Cardiac ventricle fibroblast (primary cell): ENCODE data around the genes SLC10A6 and AFF1.

- RAMPAGE, long total RNA = no peak
Measured at GRCh38 chr4:82898948-82899275, 1.6 kb upstream of the THAP9 start.

- RAMPAGE, long total RNA = no peak
Measured at GRCh38 chr4:82968623-82969204, 41.9 kb downstream of the LIN54 start.

DNA sequence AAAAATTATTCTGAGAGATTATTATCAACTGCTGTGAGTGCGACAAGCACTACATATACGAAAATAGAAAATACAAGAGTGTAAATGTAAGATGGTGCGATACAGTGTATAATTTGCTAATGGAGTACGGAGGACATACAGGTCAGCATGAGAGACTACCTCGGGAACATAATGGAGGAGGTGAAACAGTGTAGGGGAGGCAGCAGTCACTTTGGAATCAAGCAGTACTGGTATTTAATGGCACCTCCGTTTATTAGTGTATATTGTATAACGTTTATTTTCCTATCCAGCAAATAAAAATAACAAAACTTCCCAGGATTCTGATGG, 2.9 kb upstream of the LIN54 start:
- RAMPAGE, long total RNA = no peak

DNA sequence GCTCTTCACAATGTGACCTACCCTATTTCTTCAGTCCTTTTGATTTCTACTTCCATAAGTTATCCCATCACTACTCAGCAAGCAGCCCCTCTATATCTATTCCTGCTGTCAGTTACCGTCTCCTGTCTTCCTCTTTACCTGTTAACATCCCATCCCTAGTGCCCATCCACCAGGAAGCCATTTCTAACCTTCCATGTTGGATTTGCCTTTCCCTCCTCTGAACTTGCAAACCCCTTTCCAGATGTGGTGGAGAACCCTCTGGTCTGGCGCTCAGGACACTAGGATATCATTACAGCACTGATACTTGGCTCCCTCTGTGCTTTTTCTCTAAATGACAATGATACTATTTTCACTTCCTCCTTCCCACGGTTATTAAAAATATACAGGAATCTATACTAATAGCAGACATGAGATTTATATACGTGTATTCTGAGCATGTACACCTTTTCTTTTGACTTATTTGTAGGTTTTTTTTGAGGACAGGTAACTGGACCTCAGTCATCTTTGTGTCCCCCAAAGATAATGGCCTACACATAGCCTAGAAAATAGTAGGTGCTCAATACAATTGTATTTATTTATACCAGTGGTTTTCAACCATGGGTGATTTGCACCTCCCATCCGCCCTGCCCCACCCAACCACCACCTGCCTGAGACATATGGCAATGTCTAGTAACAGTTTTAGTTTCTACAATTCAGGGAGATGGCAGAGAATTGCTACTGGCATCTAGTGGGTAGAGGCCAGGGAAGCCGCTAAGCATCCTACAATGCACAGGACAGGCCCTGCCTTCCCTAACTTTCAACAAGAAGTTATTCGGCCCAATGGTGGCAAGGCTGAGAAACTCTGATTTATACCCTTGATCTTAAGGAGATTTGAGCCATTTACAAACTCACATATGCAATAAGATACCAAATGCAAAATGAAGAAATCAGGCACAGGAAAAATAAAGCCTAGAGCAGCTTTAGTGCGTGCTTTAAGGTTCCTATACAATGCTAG, 60.5 kb upstream of the PLAC8 start:
- RAMPAGE, long total RNA = no peak

GRCh38 chr4:83356977-83357622, 22.5 kb upstream of the HPSE start:
- RAMPAGE, long total RNA = no peak

GRCh38 chr4:83361664-83362201, 27.1 kb upstream of the HPSE start:
- RAMPAGE, long total RNA = no peak

- RAMPAGE, long total RNA = no peak
Measured at GRCh38 chr4:83485391-83485820, 506 bp upstream of the ABRAXAS1 start.

GRCh38 chr4:83595961-83596249, 60.0 kb downstream of the GPAT3 start:
- RAMPAGE, long total RNA = no peak

DNA sequence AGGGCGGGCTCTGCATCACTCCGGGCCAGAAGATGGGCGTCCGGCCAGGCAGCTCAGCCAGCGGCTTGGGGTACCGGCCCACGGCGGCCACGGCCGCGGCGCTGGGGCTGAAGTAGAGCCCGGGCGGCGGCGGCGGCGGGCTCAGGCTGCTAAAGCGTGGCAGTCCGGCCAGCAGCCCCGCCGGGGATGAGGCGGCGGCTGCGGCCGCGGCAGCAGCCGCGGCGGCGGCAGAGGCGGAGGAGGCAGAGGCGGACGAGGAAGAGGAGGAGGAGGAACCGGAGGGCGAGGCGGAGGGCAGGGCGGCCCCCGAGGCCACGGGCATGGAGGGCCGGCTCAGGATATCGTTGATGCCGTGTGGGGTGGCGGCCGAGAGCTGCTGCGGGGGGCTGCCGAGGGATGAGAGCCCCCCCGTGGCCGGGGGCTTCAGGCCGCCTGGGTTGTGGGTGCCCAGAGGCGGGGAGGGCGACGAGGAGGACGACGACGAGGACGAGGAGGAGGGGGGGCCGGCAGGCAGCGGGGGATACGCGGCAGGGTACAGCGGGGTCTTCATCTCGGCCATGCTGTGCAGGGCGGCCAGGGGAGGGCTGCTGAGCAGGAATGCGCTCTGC, 1.4 kb downstream of the NKX6-1 start:
- RAMPAGE, long total RNA = no peak

GRCh38 chr4:84678865-84679327, 96.0 kb downstream of the CDS1 start:
- RAMPAGE, long total RNA = no peak

- RAMPAGE, long total RNA = no peak
Measured at GRCh38 chr4:84736942-84737583, 154.1 kb downstream of the CDS1 start.

DNA sequence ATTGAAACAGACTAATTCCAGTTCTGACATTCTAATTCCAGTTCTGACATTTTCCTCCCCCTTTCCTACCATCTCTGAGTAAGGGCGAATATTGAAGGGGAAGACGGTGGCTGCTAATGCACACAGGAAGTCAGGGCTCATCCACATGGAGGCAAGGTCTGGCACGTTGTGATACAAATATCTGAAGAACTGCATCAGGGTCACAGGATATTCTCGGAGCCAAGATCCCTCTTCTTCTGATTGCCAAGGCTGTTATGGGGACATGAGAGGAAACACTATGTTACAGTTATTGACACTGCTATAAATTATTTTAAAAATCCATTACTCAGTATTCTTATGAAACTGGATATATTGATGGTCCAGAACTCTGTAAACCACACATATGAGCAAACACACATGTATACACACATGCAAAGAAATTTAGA, 170.7 kb downstream of the CDS1 start:
- RAMPAGE, long total RNA = no peak

DNA sequence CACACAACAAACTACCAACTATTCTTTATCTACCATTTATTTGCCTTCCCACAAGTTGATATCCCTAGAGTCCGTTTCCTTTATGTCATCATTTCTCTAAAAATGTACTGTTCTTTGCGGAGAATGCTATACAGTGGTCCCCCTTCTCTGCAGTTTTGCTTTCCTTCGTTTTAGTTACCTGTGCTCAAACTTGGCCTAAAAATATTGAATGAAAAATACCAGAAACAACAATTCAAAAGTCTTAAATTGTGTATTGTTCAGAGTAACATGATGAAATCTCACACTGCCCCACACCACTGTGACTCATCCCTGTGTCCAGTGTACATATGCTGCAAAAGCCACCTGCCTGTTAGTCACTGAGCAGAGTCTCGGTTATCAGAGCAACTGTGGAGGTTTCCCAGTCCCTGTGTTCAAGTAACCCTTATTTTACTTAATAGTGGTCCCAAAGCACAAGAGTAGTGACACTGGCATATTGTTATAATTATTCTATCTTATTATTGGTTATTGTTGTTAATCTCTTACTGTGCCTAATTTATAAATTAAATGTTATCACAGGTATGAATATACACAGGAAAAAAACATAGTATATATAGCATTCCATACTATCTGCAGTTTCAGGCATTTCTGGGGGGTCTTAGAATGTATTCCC, 152.1 kb downstream of the WDFY3 start:
- RAMPAGE, long total RNA = no peak

DNA sequence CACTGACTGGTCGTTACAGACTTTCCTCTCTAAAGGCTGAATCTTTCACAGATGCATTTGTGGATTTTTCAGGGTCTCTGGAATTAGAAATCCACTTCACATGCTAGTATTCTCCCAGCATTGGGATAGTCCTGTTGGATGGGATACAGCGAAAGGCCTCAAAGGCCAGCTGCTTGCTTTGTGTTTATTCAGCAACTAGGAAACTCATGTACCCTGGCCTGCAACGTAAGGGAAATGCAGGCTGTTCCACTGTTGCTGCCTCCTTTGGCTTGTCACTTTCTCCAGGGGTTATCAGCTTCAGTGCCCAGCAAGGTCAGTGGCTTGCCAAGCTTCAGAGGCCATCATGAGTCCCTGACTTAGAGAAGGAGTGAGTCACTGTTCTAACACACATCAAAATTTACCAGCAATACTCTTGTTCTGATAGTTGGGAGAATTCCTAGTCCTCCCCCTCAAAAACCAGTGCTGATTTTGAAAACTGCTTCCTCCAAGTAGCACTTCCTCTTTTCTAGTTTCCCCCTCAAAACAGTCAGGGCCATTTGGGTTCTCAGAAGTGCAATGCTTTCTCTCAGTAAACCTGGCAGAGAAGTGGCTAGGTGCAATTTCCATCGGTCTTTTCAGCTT, 250.7 kb downstream of the ARHGAP24 start:
- RAMPAGE, long total RNA = no peak

GRCh38 chr4:85842437-85842977, 367.6 kb downstream of the ARHGAP24 start:
- RAMPAGE, long total RNA = no peak

DNA sequence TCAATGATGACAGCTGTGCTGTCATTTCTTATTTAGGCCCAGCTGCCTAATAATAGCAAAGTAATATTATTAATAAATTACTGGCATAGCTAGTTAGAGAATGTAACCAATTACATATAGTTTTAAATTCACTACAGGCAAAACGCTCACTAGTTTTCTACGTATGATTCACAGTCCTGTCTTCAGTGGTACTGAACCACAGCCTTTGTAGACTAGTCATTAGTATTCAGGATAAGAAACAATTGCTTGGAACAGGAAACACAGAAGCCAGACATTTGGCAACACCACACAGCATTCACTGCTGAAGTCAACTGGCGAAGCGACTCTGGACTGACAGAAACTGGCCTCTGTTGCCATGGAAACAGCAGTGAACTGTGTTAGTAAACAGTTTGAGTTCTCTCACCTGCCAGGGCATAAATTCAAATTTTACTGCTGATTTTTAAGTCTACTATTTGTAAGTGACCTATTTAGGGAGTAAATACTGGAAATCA, 57.7 kb downstream of the MAPK10 start:
- RAMPAGE, long total RNA = no peak

DNA sequence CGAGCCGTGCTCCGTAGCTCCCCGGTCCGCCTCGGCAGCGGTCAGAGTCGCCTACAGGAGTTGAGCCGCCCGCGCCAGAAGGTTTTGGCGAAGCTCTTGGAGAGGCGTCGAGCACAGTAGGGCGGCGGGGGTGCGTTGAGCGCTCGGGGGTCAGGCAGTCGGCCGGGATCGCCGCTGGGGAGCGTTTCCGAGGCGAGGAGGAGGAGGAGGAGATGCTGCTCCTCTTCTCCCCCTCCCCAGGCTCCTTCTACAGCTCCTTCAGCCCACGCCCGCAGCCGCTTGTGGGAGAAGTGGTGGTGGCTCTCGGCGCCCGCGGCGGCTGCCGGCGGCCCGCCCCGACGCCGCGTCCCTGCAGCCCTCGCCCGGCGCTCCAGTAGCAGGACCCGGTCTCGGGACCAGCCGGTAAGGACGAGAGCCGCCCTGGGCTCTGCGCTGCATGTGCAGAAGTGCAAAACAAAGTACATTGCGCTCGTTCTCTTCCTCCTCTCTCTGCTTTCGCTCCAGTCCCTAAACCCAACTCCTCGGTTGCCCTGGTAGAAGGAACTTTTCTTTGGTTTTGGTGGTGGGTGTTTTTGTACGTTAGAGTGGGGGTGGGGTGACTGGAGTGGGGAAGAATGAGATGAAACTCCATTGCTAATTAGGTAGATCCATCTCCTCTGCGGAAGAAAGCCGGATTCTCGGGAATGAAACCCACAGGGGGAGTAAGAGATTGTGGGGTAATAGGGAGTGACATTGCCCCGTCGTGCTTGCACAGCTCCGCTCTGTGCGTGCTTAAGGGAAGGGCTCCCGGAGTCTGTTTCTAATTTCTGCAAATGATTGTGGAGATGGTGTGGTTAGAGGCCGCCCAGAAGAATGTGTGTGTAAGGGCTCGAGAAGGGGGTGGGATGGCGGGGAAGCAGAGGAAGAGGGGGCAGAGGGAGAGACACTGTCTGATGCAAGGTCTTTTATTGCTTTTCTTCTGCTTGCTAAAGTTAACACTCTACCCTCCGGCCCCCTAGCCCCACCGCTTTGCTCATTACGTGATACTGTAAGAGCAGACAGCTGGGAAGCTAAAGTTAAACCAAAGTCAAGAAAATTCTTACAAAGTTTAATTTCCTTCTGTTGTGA, 626 bp downstream of the PTPN13 start:
- RAMPAGE, long total RNA = no peak

DNA sequence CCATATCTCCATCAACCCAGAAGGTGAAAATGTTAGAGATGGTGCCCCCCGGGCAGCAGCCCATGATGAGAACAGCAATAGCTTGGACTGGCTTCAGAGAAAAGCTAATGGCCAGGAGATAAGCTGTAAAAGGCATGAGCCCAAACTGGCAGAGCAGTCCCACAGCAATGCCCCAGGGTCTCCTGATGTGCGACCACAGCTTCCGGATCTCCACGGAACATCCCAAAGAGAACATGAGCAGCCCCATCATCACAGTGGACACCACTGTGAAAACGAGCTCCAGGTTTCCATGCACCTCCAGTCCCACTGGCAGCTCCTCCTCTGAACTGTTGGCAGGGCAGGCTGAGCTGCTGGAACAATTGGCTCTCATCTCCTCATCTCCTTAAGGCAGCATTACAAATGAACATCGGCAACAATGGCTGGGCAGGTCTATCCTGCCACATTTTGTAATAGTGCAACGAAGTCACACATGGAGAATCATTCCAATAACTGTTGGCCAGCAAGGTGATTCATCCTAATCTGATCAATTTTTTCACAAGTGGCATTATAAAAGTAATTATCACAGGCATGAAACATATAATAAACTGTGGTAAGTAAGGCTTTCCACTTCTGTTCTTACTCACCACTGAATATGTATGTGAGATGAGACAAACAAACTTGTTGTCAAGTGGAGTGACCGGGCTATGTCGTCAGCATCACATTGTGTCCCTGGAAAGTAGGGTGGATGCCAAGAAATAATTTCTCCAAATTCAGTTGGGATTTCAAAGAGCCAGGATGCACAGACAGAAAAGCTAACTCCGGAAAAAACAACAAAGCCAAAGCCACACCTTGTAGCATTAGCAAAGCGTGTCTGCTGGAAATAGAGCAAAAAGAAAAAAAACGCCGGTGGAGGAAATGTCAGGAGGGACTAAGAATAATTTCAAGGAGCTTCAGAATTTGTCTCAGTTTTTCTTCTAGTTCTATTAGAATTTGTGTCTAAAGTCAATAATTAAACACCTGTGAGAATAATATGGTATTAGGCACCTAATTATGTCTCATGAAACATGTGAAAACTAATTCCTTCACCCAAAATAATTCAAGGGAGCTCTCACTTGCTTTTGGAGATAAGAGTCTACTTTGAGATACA, at the start of gene SLC10A6:
SLC10A6 (minus strand) TSS at position 639 of the 1,126 bp plus-strand sequence.
- RAMPAGE, long total RNA = no peak

DNA sequence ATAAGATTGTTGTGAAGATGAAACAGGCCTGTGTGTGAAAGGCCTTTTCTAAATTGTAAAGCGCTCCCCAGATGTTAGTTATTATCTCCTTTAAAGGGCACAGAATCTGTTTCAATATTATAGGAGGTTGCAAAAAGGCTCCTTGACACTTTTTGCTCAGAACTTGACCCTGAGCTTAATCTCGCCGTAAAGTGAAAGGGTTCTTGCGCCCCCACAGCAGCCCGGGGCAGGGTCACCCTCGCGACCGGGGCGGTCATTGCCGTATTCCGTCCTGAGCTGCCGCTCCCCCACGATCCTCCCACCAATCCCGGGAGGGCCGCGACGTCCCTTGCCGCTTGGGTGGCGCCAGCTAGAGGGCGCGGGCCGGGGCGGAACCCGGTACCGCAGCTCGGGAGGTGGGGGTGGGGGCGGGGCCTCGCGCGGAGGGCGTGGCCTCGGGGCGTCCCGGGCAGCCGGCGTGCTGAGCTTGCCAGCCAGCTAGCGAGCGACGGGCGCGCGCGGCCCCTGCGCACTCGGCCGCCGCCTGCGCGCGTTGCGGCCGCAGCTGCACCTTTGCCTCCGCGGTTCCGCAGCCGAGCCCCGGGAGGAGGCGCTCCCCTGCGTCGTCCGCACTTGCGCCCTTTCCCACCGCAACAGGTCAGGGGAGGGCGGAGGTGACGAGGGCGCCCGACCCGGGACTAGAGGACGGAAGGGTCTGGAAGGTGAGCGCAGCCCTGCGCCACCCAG, at the start of gene AFF1:
AFF1 (plus strand) TSS at position 472 of the 726 bp plus-strand sequence.
- RAMPAGE, long total RNA = no peak

GRCh38 chr4:86999171-87000021, 64.6 kb downstream of the AFF1 start:
- RAMPAGE, long total RNA = no peak